Sciatic nerve (tissue), 1 donor: ENCODE data around the gene ZNF862.

- PRO-cap = no peak
Measured at GRCh38 chr7:149473382-149473737, 12.5 kb upstream of the ZNF777 start.

- PRO-cap = no peak
Measured at GRCh38 chr7:149582397-149583392, 85.1 kb upstream of the ZNF746 start.

GRCh38 chr7:149588198-149589281, 90.9 kb upstream of the ZNF746 start:
- PRO-cap = no peak

- PRO-cap = bidirectional peak, plus-strand start at chr7:149624833, minus-strand start at chr7:149624727
Measured at GRCh38 chr7:149624421-149625301, 90.1 kb upstream of the KRBA1 start.

DNA sequence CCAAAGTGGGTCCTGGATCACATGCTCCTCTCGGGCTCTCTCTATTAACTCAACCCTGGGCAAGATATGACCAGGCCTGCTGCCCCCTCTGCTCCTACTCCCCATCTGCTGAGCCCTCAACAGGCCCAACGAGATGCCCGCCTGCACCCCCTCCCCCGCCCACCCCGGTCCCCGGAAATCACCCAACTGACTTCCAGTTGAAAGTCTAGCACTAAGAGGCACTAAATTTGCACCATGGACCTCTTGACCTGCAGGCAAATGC, 79.0 kb upstream of the KRBA1 start:
- PRO-cap = no peak

DNA sequence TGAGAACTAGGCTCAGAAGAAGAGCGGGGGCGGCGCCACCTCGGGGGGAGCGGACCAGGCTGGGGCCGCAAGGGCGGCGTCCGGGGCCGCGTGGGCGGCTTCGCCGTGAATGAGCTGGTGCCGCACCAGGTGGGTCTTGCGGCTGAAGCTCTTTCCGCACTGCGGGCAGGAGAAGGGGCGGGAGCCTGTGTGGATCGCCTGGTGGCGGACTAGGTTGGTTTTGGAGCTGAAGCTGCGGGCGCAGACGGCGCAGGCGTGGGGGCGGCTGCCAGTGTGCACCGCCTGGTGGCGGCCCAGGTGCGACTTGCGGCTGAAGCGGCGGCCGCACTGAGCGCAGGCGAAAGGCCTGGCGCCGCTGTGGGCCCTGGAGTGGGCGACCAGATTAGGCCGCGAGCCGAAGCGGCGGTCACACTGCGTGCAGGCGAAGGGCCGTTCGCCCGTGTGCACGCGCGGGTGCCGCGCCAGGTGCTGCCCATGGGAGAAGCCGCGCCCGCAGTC, 8.6 kb downstream of the ZNF467 start:
- PRO-cap = no peak

DNA sequence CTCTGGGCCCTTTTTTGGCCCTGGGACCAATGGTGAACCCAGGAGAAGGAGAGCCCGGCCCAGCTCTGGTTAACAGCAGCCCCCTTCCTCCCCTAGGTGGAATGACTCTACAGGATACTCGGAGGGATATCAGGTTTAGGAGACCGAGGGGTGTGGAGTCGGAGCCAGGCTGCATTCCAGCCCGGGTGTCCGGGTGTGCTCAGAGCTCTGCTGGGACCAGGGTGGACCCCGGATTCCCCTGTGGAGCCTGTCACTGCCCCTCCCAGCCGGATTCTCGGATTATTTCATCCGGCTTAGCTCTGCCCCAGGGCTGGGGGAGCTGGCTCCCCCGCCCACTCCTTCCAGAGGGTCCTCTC, 1.4 kb upstream of the ZNF467 start:
- PRO-cap = no peak

DNA sequence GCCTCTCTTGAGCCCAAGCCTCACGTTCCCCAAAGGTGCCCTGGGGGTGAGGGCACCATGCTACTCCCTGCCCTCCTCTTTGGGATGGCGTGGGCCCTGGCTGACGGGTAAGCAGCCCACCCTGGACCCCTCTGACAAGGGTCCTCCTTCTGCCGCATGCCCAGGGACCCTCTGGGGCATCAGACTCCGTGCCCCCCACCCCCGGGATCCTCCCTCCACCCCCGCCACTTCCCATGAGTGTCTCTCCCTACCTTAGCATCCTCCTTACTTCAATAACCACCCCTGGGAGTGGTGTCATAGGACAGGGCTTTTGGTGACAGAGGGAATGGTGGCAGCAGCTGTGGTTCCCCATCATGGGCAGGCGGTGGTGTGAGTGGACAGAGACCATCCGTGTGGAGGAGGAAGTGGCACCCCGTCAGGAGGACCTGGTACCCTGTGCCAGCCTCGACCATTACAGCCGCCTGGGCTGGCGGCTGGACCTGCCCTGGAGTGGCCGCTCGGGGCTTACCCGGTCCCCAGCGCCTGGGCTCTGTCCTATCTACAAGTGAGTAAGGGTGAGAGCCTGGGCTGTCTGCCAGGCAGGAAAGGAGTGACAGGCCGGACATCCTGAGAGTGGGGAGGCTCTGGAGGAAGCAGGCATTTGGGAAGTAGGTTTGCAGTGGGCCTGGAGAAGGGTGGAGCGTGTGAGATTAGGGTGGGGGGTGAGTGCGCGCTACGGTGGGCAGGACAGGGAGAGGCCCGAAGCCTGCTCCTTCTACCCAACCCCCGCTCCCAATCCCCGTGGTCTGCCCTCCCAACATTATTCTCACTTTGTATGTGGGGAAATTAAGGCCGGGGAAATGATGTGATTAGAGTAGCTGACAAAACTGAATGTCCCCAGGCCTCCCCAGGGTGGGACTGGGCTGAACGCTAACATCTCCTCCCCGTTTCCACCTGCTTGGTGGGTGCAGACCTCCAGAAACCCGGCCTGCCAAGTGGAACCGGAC, 2.9 kb upstream of the ZNF467 start:
- PRO-cap = bidirectional peak, plus-strand start at position 656 of the sequence, minus-strand start at position 531 of the sequence

DNA sequence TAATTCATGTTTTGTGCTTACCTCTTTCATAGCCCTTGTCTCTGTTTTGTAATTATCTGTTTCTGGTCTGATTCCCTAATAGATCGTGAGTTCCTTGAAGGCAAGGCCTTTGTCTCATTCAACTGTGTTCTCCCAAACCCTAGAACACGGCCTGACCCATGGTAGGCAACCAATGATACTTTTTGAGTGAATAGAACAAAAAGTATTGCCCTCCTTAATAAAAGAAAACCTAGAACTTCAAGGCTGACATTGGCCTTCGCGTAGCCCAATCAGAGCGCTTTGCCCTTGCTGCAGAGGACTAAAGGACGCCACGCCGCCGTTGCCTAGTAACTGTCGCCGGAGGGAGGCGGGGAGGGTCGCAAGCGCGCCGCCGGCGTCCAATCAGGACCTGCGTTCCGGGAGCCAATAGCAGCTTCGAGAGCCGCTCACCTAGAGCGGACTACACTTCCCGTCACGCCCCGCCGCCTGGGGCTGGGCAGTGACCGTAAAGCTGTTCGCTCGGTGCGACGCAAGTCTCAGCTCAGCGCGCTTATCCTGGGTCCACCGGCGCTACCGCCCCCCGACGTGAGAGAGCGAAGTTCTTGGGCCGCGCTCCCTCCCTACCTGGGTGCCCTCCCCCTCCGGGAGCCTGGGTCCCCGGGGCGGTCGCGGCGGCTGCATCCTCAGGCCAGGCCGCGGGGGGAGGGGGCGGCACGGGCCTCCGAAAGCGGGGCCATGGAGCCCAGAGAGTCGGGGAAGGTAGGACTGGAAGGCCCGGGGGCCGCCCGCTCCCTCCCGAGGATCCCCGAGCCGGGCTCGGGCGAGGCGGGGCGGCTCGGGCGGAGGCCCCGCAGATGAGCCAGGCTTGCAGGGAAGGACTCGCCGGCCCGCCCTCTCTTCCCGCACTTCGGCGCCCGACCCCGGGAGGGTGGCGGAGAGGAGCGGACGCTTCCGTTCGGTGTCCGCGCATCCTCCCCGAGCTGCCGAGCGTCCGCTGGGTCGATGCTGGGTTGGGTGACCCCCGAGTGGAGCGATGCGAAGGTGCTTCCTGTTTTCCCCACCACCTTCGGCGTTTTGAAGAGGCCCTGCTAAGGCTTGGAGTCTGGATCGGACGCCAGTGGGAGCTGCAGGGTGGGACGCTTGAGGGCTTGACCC, at the start of gene ZNF862:
ZNF862 (plus strand) TSS at position 478 of the 1,134 bp plus-strand sequence.
- PRO-cap = unidirectional peak, plus-strand start at position 562 of the sequence; bidirectional peak, plus-strand start at position 884 of the sequence, minus-strand start at position 891 of the sequence; bidirectional peak, plus-strand start at position 981 of the sequence, minus-strand start at position 1,055 of the sequence

DNA sequence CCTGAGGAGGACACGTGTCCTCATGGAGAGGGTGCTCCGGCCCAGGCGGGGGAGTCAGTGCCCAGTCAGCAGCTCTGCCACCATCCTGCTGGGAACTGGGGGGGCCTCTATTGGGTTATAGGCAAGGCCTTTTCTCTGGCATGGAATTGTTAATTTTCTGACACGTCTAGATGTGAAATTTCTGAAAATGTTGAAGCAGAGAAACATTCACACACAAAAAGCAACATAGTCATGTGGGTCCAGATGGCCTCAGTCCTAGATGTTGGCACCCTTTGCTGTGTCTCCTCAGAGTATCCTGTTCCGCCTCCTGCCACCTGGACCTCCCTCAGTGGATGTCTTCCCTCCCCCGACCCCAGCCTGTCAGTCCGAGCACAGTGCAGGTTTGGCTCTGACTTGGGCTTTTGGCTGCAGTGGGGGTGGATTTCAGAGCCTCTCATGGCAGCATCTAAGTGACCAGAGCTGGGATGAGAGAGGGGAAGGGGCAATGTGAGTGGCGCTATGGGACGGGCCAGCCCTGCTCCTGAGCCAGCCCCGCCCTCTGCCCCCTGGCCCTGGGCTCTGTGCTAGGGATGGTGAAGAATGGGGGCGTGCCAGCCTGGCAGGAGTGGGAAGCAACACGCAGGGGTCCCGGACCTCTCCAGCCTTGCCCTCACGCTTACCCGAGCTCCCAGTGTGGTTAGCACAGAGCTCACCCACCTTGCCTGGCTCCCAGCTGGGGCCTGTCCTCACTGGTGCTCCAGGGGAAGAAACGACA, 6.1 kb downstream of the ATP6V0E2 start:
- PRO-cap = no peak

- PRO-cap = no peak
Measured at GRCh38 chr7:150375838-150377047, 2.9 kb upstream of the ZNF775 start.

GRCh38 chr7:150384585-150385034, 5.5 kb downstream of the ZNF775 start:
- PRO-cap = no peak

DNA sequence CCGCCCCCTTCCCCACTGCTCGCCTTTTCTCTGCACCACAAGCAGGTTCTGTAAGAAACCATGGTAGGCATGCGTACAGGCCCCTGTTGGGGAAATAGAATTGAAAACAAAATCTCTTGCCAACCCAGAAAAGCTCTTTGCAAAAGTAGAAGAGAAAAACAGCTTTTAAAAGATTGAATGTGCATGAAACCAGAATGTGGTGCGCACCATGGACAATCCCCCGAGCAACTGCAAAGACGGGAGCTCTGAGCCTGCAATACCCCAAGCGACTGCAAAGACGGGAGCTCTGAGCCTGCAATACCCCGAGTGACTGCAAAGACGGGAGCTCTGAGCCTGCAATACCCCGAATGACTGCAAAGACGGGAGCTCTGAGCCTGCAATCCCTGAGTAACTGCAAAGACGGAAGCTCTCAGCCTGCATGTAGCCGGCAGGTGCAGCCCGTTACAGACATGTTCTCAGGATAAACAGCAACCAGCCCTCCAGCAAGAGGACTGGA, 6.1 kb downstream of the ZNF775 start:
- PRO-cap = no peak

DNA sequence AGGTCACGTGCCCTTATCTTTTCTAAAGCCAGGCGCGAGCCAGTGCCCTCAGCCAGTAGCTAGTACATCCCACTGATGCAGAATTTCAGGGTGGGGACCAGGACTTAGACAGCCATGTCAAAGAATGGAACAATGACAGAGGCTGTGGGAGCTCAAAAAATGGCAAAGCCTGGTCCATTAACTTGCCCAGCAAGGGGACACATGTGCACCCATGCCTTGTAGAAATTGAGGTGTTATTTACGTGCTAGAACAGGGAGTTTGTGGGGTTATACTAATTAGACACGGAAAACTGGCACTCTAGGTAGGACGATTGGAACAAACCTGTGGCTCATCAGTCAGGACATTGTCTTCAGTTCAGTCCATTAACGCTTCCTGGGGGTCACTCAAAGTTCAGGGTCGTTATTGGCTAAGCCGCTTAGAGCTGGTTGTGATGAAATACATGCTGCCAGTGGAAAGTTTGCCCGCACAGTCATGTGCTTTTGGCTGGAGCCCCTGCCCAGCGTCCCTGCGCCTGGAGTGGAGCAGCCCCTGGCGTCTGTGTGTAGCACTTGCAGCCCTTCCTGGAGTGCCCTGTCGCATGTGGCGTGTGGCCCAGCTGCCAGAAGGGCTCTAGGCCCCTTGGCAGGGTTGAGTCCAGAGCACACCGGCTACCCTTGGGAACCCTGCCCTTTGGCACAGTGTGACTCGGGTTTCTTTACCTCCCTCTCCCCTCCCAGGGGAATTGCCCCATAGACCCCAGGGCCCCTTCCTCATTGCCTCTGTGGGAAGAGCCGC, 9.6 kb downstream of the ZNF775 start:
- PRO-cap = no peak

- PRO-cap = no peak
Measured at GRCh38 chr7:150393058-150393698, 12.3 kb upstream of the ENSG00000284691 start.

DNA sequence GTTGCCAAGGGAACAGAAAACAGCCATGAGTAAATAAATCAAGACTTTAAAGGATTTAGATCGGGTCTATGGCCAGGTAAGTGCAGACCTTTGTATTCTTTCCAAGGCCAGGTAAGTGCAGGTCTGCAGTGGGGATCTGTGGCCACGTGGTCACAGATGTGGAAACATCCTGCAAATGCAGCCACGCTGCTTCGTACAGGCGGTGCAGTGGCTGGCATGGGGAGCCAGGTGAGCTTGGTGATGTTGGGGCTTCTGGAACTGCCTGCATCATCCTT, 4.6 kb upstream of the ENSG00000284691 start:
- PRO-cap = no peak

- PRO-cap = no peak
Measured at GRCh38 chr7:150406470-150407559, 1.3 kb downstream of the ENSG00000284691 start.

DNA sequence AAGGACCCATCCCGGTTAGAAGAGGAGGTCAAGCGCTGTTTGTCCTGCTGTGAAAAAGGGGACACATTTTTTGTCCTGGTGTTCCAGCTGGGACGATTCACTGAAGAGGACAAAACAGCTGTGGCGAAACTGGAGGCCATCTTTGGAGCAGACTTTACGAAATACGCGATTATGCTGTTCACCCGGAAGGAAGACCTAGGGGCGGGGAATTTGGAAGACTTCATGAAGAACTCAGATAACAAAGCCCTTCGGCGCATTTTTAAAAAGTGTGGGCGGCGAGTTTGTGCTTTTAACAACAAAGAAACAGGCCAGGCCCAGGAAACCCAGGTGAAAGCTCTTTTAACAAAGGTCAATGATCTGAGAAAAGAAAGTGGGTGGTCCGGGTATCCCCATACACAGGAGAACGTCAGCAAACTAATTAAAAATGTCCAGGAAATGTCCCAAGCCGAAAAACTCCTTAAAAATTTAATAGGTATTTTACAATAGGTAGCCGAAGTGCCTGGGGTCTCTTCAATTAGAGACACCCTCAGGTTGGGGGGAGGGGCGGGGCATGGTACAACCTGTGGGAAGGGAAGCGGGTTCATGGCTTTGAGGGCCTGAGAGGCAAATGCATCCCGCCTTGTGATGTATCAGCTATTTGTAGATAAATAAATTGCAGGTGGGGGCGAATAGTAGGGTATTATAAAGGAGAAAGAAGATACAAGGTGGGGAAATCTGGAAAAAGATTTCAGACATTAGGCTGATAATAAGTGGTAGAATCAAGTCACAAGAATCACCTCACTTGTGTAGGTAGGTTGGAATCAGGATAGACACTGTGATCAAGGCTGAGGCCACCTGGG, 27.1 kb downstream of the GIMAP8 start:
- PRO-cap = no peak

DNA sequence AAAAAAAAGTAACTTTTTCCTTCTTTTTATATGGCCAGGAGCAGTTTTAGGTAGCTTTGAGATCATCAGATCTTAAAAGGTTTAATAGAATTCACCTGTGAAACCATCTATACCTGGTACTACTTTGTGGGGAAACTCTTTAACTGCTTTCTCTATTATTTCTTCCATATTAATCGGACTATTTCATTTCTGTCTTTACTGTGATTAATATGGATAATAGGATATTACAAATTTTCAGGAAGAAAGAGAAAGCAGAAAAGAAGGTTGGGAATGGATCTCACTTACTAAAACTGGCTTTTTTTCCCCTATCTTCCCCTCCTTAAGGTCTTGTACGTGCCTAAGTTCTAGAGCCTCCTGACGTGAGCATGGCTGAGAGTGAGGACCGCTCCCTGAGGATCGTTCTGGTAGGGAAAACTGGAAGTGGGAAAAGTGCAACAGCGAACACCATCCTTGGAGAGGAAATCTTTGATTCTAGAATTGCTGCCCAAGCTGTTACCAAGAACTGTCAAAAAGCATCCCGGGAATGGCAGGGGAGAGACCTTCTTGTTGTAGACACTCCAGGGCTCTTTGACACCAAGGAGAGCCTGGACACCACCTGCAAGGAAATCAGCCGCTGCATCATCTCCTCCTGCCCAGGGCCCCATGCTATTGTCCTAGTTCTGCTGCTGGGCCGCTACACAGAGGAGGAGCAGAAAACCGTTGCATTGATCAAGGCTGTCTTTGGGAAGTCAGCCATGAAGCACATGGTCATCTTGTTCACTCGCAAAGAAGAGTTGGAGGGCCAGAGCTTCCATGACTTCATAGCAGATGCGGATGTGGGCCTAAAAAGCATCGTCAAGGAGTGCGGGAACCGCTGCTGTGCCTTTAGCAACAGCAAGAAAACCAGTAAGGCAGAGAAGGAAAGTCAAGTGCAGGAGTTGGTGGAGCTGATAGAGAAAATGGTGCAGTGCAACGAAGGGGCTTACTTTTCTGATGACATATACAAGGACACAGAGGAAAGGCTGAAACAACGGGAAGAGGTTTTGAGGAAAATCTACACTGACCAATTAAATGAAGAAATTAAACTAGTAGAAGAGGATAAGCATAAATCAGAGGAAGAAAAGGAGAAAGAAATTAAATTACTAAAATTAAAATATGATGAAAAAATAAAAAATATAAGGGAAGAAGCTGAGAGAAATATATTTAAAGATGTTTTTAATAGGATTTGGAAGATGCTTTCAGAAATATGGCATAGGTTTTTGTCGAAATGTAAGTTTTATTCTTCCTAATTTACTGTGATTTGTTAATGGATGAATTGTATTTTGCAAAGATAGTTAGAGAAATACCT, 5.4 kb downstream of the GIMAP7 start:
- PRO-cap = bidirectional peak, plus-strand start at position 893 of the sequence, minus-strand start at position 569 of the sequence

- PRO-cap = no peak
Measured at GRCh38 chr7:150778794-150779156, 21.4 kb downstream of the TMEM176B start.